ENCODE measurements around a stretch of chr2.

- RRBS: no CpG with 5 or more reads among the region's 2 CpGs
These were observed 124.5 kb upstream of the CDC42EP3 start for GRCh38 chr2:37795890-37796395.

GRCh38 chr2:38375454-38376007 is 1.5 kb downstream of the ATL2 start:
- RRBS: no CpG with 5 or more reads among the region's 6 CpGs

GRCh38 chr2:38535821-38536464 is 66.8 kb downstream of the HNRNPLL start:
- RRBS: 1% methylated on average over 34 of the region's 50 CpGs

- RRBS: no CpG with 5 or more reads among the region's 6 CpGs
These were observed 1.3 kb downstream of the HNRNPLL start for GRCh38 chr2:38601400-38601882.

DNA sequence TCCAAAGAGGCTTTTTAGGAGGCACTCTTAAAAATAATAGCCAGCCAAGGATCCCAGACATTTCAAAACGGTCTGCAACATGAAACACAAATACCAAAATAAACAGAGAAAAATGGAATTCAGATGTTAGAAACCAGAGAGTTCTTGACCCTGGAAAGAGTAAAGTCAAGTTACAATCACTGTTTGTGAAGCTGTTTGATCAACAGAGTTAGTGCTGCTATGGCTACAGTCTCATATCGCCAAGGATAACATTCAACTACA is 17.4 kb upstream of the HNRNPLL start:
- RRBS: no CpG with 5 or more reads among the region's 2 CpGs

DNA sequence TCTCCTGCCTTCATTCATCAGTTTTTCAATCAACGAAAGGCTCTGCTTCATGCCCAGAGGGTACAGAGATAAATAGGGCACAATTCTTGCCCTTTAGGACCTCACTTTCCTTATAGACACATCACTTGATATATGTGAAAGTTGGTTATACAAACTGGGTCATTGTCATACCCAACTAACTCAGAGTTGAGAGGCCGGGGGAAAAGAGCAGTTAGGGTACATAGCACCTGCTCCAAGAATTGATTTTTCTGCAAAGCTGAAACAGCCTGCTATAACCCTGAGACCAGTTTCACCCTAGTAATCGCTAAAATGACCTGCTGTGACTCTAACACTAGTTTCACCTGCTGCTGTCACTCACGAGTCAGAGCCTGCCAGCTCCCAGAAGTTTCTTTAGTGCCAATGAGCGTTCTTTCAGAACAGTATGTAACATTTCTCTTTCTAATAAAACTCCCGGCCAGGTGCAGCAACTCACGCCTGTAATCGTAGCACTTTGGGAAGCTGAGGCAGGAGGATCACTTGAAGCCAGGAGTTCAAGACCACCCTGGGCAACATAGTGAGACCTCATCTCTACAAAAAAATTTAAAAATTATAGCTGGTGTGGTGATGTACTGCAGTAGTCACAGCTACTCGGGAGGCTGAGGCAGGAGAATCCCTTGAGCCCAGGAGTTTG is 28.0 kb downstream of the SRSF7 start:
- RRBS: no CpG with 5 or more reads among the region's 9 CpGs

- RRBS: no CpG with 5 or more reads among the region's 8 CpGs
These were observed 85.7 kb downstream of the SOS1 start for GRCh38 chr2:39034980-39035726.

DNA sequence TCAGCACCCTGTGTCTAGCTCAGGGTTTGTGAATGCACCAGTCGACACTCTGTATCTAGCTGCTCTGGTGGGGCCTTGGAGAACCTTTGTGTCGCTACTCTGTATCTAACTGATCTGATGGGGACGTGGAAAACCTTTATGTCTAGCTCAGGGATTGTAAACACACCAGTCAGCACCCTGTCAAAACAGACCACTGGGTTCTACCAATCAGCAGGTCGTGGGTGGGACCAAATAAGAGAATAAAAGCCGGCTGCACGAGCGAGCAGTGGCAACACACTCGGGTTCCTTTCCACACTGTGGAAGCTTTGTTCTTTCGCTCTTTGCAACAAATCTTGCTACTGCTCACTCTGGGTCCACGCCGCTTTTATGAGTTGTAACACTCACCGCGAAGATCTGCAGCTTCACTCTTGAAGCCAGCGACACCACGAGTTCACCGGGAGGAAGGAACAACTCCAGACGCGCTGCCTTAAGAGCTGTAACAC is 124.0 kb upstream of the SOS1 start:
- RRBS: no CpG with 5 or more reads among the region's 18 CpGs

DNA sequence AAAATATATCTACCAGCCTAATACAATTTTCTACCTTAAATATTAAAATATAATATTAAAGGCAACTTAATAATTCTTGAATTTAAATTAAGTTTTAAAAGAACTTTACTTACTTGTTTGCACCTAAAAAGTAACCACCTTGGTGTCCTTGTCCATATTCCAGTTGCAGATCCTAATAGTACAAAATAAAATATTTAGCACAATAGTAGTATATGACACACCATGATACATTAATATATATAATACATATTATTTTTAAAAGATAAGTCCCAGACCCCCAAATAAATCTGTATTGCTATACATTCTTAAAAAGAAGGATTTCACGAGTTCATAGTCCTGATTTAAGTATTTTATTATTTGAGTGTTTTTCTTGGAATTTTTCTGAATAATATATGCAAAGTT is 137.5 kb downstream of the MAP4K3 start:
- RRBS: no CpG with 5 or more reads among the region's 1 CpG

GRCh38 chr2:39664899-39665774 is 580 bp upstream of the TMEM178A start:
- RRBS: 3% methylated on average over 3 of the region's 42 CpGs

GRCh38 chr2:40324628-40325347 is 127.1 kb downstream of the SLC8A1 start:
- RRBS: no CpG with 5 or more reads among the region's 1 CpG

- RRBS: no CpG with 5 or more reads among the region's 3 CpGs
These were observed 50.0 kb downstream of the SLC8A1 start for GRCh38 chr2:40401755-40402362.

- RRBS: no CpG with 5 or more reads among the region's 5 CpGs
These were observed 49.3 kb downstream of the SLC8A1 start for GRCh38 chr2:40402363-40403202.

DNA sequence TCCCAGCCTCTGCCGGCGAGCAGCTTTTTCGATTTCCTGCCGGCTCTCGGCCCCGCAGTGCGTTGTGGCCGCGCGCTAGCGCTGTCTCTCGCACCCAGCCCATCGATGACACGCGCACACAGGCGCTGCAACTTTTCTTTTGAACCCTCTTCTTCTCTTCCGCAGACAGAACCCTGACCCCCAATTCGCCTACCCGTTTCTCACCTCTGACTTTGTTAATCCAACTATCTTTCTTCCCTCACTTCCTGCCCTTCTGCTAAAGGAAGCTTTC is 408 bp upstream of the SLC8A1 start:
- RRBS: 7% methylated on average over 1 of the region's 19 CpGs

GRCh38 chr2:41931912-41932841 is 115.6 kb upstream of the PKDCC start:
- RRBS: no CpG with 5 or more reads among the region's 18 CpGs

DNA sequence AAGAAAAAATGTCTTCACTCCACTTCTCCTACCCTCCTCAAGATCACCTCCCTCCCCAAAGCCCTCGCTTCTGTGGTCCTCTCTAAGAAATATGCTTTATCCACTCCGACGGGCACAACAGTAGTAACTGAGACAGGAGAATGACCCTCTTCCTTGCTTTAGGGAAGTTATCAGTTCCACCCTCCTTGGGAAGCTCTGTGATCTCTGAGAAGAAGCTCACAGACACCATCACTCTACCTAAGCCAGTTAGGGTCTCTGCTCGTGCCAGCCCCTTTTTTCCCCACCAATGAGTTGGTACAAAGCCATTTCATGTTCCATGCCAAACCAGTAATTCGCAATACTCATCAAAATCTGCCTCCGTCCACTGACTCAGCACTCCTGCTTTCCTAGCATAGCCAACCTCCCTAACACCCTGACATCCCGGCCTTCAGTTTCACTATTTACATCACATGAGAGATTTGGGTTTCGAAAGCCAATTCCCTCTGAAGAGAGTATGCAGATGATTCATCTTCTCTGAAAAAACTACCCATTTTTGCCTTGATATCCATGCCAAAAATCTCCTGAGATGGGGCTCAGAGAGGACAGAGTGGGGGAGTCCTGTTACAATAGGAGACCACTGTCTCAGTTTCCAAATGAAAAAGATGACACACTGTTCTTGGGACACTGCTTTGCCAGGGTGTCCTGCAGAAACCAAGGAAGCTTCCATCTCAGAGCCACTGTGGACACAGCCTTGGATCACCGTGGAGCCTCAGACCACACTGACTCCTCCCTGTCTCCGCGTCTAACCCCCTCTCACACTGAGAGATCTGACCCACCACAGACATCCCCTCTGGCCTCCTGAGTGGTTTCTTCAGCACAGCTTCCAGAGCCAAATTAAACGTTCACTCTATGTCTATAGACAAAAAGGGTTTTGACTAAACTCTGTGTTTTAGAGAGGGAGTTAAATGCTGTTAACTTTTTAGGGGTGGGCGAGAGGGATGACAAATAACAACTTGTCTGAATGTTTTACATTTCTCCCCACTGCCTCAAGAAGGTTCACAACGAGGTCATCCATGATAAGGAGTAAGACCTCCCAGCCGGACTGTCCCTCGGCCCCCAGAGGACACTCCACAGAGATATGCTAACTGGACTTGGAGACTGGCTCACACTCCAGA is 113.7 kb upstream of the PKDCC start:
- RRBS: no CpG with 5 or more reads among the region's 16 CpGs

GRCh38 chr2:41963235-41964384 is 84.2 kb upstream of the PKDCC start:
- RRBS: no CpG with 5 or more reads among the region's 14 CpGs

DNA sequence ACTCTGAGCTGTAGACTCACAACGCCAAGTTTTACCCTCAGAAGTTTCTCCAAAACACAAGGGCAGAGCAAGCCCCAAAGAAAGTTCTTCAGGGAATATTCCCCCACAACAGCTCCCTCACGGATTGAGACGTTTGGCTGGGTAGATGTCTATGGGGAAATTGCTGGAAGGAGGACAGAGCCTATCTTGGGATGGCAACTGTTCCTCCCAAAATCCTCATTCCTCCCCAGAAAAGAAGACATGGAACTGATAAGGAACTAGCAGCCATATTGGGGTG is 2.1 kb upstream of the PKDCC start:
- RRBS: no CpG with 5 or more reads among the region's 3 CpGs

GRCh38 chr2:42141167-42141598 is 28.0 kb upstream of the EML4 start:
- RRBS: no CpG with 5 or more reads among the region's 6 CpGs

Data from epithelial cell of prostate (primary cell).